Pulmonary lymph node (tissue), 1 donor: ENCODE measurements around the genes PALS1, PLEKHH1 and RAD51B.

DNA sequence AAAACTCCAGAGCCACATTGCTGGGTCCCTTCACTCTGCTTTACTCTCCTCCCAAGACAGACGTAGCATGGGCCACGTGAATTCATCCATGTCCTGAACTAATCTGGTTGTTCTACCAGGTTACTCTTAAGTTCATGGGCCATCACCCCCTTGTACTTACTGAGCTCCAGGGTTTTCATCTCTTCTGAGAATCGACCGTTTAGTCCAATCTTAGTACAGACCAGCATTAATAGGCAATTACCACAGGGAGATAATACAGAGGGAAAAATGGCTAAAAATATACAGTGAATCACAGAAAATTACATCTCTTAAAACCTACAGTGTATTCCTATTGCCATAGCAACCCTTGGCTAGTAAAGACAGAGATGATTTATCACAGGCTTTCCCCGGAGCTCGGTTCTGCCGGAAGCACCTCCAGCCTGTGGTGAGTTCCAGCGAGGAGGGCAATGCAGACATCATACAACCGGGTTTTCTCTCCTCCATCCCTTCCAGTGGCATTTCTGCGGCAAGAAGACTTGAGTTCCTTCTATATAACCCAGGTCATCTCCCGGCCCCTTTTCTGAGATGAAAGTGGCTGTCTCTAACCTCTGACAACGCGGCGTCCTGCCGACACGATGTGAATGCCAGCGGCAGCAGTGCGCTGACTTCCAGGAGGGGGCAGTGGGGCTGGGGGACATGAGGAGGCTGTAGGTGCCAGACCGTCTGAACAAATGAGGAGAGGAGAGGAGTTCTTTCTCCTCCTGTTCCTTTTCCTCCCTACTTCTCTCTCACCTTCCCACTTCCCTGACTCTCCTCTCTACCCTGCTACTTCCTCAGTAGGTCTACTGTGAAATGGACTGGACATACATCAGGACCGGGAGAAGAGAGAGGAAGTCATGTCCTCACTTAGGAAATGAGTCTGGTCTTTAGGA lies 68.4 kb upstream of the MAX start:
- PRO-cap = no peak

DNA sequence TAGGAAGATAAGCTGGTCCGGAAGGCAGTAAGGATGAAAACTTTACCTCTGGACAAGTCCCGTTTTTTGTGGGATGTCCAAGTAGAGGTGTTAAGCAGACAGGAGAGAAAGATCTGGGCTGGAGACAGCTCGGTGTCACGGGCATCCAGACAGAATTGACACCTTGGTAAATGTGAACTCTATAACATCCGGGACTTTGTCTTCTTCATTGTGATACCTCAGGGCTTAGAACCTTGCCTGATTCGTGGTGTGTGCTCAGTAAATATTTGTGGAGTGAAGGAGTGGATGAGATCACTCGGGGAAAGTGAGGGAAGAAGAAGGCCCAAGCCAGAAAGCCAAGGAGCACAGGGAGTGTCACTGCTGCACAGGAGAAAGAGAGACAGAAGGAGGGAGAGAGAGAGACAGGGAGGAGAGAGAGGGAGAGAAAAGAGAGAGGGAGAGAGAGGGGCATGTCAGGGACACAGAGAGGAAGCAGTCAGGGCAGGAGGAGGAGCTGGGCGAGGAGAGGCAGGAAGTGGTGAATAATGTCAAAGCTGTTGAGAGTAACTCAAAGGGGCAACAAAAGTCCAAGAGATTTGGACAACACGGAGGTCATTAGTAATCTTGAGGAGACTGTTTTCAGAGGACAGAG lies 141.5 kb upstream of the MAX start:
- PRO-cap = no peak

GRCh38 chr14:65281739-65282498 lies 130.6 kb upstream of the FUT8 start:
- PRO-cap = no peak

DNA sequence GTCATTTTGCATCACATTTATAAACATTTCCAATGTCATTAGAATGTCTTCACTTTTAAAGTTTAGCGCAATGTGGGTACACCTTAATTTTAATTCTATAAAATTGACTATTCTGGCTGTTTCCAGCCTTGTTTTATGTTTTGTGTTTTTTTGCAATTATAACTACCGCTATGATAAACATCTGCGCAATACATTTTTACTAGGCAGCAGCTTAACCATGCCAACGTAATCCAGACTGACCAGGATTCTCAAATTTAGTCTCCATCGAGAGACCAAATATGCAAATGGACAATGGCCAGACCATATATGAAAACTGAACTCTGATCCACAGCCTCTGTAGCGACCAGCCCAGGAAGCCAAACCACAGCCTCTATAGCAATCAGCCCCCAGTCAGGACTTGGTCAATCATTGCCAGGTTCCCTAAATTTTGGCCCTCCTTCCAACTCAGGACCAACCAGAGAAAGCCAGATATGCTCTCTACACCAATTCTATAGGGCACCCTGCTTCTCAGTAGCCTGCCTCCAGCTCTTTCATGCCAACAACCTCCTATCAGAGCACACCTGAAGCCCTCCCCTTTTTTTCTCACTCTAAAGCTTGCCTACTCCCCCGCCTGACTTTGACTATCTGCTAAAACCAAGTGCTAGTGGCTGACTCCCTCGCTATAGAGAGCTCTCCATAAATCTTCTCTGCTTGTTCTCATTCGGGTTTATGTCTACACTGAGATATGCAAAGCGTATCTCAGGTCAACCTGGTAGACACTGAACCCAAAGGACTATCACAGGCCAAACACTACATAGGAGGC lies 110.7 kb upstream of the FUT8 start:
- PRO-cap = bidirectional peak, plus-strand start at position 619 of the sequence, minus-strand start at position 399 of the sequence

DNA sequence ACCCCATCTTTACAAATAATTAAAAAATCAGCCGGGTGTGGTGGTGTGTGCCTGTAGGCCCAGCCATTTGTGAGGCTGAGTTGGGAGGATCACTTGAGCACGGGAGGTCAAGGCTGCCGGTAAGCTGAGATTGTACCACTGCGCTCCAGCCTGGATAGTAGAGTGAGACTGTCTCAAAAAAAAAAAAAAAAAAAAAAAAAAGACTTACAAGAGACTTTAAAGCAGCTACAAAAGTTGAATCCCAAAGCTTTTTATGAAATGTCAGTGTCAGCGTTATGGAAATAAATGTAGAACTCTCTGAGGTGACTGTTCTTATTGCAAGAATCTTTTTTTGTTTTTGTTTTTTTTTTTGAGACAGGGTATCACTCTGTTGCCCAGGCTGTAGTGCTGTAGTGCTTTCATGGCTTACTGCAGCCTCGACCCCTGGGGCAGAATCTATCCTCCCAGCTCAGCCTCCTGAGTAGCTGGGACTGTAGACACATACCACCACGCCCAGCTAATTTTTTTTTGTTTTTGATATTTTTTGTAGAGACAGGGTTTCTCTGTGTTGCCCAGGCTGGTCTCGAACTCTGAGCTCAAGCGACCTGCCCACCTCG lies 17.3 kb downstream of the FUT8 start:
- PRO-cap = no peak

- PRO-cap = unidirectional peak, minus-strand start at chr14:66013929
These were observed 472.5 kb upstream of the CCDC196 start for GRCh38 chr14:66013762-66014006.

DNA sequence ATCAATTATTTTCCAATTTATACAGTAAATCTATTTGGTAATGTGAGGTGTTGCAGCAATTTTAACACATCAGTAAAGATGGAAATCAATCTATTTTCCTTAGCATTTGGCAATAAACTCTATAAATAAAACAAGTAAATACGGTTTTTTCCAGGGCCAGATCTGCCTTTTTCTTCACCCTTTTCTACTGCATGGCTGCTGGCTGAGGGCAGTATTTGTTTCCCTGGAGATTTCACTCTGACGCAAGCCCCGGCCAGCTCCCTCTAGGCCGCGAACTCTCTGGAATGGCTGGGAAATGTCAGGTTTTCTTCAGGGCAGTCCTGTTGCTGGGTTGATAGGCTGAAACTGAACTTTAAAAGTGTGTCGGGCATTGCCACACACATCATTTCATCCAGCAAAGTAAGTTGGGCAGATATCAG lies 205.2 kb upstream of the CCDC196 start:
- PRO-cap = no peak

DNA sequence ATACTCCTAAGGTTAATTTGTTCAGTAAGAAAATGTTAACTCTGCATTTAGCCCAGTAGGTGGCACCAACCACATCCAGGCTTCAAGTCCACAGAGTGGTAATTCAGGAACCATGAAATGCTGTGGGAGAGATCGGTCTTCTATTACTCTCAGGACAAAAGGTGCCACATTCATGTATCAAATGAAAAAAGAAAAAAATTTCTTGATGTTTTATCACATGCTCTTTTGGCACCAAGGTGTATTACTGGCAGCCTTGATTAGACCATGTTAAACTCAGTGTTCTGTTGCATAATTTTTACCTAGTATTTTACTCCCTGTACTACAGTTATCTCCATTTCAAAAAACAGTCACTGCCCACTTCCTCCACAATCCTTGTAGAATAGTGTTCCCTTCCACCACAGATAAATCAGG lies 9.4 kb downstream of the CCDC196 start:
- PRO-cap = no peak

DNA sequence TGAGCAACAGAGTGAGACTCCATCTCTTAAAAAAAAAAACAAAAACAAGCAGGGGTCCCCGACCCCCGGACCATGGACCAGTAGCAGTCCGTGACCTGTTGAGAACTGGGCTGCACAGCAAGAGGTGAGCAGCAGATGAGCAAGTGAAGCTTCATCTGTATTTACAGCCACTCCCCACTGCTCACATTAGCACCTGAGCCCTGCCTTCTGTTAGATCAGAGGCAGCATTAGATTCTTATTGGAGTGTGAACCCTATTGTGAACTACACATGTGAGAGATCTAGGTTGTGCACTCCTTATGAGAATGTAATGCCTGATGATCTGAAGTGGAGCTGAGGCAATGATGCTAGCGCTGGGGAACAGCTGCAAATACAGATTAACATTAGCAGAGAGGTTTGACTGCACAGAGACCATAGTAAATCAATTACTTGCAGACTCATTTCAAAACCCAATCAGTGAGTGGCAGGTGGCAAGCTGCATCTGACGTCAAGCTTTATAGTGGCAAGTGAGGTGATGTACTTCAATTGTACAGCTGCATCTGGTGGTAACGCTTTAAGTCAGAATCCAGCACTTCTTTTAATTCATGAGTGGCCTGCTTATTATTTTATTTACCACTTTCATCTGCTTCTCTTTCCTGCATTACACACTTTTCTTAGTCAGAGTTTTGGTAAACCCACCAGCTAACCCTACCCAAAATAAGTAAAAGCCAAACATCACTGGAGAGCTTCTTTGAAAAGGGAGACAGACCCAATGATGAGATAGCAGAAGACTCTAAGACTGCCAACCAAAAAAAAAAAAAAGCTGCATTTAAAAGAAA lies 141.6 kb downstream of the GPHN start:
- PRO-cap = no peak

DNA sequence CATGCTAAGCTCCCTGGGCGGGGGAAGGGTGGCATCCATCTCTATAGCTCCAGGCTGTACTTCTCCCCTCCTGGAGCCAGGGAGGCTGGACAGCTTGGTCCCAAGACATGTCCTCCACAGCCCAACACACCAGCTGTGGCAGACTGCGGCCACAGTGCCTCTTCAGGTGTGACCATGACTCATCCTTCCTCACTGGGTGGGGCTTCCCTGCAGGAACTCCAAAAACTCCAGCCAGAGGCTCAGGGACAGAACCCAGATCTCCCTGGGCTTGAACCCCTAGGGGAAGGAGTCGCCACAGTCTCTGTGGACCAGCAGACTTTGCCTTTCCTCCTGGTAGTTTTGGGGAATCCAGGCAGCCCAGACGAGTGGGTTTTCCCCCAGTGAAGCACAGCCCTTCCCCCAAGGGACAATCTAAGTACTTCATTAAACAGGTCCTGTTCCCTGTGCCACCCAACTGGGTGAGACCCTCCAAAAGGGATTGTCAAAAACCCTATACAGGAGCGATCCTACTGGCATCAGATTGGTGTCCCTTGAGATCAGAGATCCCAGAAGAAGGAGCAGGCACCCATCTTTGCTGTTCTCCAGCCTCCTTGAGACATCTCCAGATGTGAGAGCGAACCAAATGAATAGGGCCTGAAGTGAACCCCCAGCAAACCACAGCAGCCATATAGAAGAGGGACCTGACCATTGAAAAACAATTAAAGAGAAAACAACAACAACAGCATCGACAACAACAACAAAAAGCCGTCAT lies 194.1 kb downstream of the GPHN start:
- PRO-cap = no peak

- PRO-cap = no peak
These were observed 244.5 kb upstream of the GARIN2 start for GRCh38 chr14:66944734-66945220.

DNA sequence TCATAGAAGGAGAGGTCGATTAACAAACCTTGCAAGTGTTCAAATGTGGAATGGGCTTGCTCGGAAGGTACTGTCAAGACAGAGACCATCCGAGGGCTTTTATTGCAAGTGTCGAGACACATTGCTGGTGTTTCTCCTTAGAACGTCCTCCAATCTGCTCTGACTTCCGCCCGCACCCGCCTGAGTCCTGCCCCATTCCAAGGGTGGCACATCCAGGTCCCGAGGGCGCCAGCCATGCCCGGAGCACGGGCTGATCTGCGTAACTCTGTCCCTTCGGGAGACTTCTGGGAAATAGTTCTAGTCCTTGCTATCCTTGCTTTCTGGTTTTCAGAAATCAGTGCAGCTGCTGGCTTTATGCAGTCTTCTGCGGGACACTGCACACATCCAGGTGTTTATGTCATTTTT lies 734 bp upstream of the PALS1 start:
- PRO-cap = no peak

GRCh38 chr14:67240904-67241626 lies at the start of gene PALS1:
TSS of gene PALS1 (plus strand) at chr14:67241435.
- PRO-cap = bidirectional peak, plus-strand start at chr14:67241264, minus-strand start at chr14:67241133

GRCh38 chr14:67269404-67270212 lies 28.4 kb downstream of the PALS1 start:
- PRO-cap = no peak

DNA sequence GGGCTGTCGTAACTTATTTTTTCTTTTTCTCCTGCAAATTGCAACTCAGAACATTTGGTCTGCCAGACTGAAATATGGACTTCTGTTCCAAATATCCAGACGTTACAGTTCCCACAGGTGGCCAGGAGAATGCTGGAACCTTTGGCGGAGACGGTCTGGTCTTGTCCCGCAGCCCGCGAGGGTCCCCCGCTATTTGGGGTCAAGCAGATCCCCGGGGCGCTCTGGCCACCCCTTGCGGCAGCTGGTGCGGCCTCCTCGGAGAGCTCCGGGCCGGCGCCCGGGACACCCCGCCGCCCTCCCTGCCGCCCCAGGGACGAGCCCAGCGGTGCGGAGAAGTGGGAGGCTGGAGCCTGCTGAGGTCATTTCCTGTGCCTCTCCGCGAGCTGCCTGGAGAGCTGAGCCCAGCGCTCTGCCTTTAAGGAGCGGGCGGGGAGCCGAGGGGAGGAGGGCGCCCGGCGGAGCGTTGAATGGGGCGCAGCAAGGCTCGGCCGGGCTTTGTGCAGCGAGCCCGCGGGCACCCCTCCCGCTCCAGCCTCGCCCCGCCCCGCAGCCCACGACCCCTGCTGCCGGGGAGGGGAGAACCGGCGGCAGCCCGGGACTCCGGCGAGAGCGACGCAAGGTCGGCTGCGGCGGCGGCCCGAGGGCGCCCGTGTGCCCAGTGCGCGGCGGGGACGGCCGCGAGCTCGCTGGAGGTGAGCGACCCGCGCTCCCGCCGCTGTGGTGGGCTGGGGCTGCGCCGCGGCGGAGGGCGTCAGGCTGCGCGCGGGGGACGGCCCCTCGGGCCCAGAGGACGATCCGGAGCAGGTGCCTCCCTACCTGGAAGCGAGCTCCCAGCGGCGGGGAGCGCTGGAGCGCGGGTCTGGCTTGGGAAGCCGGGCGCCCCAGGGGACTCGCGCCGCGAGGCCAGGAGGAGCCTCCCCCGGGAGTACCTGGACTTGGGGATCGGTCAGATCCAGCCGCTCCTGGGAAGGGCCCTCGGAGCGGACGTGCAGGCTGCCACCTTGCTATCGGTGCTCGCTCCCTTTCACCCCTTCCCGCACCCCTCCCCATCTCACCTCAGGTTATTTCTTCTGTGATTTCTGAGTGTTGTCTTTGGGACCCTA lies at the start of gene PLEKHH1:
PLEKHH1 (plus strand) TSS at position 584 of the 1,103 bp plus-strand sequence.
- PRO-cap = bidirectional peak, plus-strand start at position 418 of the sequence, minus-strand start at position 301 of the sequence

DNA sequence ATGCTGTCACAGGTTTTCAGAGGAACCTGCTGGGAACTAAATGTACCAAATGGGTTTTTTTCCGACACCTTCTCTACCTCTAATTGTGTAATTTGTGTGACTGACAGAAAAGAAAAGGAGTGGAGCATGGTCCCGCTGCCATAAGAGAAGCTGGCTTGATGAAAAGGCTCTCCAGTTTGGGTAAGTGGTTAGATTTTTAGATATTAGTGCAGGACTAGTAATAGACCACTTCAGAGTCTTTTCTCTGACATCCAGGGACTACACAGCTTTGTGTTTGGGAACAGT lies 1.0 kb downstream of the ARG2 start:
- PRO-cap = no peak

DNA sequence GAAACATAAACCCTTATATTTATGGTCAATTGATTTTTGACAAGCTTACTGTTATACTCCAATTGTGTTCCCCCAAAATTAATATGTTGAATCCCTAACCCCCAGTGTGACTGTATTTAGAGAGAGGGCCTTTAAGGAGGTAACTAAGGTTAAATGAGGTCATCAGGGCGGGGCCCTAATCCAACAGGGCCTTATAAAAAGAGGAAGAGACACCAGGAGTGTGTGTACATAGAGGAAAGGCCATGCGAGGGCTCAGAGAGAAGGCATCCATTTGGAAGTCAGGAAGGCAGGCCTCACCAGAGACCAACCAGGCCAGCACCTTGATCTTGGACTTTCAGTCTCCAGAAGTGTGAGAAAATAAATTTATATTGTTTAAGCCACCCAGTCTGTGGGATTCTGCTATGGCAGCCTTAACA lies 6.5 kb upstream of the VTI1B start:
- PRO-cap = unidirectional peak, plus-strand start at position 223 of the sequence

DNA sequence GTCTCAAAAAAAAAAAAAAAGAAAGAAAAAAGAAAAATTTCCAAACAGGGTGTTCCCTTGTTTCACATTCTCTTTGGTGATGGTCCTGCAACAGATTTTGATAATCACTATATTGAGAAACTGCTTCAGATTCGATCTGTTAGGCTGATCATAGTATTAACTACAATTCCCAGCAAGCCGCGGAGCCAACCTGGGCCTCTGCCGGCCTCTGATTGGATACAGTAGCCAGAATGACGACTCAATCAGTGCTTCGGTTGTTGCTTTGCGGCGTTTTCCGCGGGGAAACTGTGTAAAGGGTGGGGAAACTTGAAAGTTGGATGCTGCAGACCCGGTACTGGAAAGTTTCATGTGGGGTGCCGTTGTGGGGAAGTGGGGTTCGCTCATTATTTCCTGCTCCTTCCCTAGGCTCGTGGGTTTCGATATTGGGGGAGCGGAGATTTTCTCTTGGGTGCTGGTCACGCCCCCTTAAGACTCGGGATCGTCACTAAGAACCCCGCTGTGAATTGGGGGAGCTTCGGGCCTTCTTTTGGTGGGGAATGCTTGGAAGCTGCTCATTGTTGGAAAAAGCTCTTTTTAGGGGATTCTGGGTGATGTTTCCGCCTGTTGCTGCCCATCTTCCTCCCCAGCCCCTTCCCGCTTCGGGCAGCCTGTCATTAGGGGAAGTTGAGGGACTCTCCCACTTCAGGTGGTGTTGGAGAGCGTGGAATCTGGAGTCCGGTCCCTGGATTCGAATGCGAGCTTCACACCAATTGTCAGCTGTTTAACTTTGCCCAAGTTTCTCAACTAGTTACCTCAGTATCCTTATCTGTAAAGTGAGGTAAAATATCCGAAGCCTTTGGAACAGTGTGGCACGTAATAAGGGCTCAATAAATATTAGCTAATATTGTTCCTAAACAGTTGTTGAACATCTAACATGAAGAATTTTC lies at the start of gene RAD51B:
RAD51B (plus strand) TSS at position 257 of the 926 bp plus-strand sequence.
- PRO-cap = bidirectional peak, plus-strand start at position 292 of the sequence, minus-strand start at position 214 of the sequence

- PRO-cap = no peak
These were observed 122.5 kb downstream of the RAD51B start for GRCh38 chr14:67941807-67942821.

- PRO-cap = no peak
These were observed 266.4 kb downstream of the RAD51B start for GRCh38 chr14:68085752-68086590.